Fibroblast of villous mesenchyme (primary cell): ENCODE measurements around a stretch of chr12.

- CAGE, long polyA plus RNA = no peak
Observed at GRCh38 chr12:30795528-30795819, 40.7 kb upstream of the CAPRIN2 start.

- CAGE, long polyA plus RNA = no peak
Observed at GRCh38 chr12:30945551-30945862, 19.0 kb downstream of the TSPAN11 start.

- CAGE, long polyA plus RNA = no peak
Observed at GRCh38 chr12:31083759-31084135, 10.1 kb downstream of the DDX11 start.

GRCh38 chr12:31103439-31104178 is 29.9 kb downstream of the DDX11 start:
- CAGE, long polyA plus RNA = no peak

DNA sequence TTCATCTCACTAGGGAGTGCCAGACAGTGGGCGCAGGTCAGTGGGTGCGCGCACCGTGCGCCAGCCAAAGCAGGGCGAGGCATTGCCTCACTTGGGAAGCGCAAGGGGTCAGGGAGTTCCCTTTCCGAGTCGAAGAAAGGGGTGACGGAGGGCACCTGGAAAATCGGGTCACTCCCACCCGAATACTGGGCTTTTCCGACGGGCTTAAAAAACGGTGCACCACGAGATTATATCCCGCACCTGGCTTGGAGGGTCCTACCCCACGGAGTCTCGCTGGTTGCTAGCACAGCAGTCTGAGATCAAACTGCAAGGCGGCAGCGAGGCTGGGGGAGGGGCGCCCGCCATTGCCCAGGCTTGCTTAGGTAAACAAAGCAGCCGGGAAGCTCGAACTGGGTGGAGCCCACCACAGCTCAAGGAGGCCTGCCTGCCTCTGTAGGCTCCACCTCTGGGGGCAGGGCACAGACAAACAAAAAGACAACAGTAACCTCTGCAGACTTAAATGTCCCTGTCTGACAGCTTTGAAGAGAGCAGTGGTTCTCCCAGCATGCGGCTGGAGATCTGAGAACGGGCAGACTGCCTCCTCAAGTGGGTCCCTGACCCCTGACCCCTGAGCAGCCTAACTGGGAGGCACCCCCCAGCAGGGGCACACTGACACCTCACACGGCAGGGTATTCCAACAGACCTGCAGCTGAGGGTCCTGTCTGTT is 89.7 kb downstream of the DDX11 start:
- CAGE, long polyA plus RNA = no peak

- CAGE, long polyA plus RNA = no peak
Observed at GRCh38 chr12:31323470-31324531, 2.1 kb downstream of the SINHCAF start.

- CAGE, long polyA plus RNA = no peak
Observed at GRCh38 chr12:31325795-31325972, 266 bp downstream of the SINHCAF start.

DNA sequence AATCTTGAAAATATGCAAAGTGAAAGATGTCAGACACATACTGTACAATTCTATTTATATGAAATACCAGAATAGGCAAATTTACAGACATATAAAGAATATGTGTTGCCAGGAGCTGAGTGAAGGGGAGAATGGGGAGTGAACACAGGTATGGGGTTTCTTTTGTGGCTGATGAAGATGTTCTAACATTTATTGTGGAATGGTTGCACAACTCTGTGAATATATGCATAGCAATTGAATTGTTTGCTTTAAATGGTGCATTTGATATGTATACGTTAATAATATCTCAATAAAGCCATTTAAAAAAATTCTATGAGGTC is 65.6 kb downstream of the DENND5B start:
- CAGE, long polyA plus RNA = no peak

GRCh38 chr12:31587896-31588743 is 2.8 kb downstream of the DENND5B start:
- CAGE, long polyA plus RNA = no peak

GRCh38 chr12:31630094-31630528 is 29.4 kb upstream of the ETFBKMT start:
- CAGE, long polyA plus RNA = no peak

- CAGE, long polyA plus RNA = no peak
Observed at GRCh38 chr12:31752327-31752965, 23.6 kb upstream of the AMN1 start.

DNA sequence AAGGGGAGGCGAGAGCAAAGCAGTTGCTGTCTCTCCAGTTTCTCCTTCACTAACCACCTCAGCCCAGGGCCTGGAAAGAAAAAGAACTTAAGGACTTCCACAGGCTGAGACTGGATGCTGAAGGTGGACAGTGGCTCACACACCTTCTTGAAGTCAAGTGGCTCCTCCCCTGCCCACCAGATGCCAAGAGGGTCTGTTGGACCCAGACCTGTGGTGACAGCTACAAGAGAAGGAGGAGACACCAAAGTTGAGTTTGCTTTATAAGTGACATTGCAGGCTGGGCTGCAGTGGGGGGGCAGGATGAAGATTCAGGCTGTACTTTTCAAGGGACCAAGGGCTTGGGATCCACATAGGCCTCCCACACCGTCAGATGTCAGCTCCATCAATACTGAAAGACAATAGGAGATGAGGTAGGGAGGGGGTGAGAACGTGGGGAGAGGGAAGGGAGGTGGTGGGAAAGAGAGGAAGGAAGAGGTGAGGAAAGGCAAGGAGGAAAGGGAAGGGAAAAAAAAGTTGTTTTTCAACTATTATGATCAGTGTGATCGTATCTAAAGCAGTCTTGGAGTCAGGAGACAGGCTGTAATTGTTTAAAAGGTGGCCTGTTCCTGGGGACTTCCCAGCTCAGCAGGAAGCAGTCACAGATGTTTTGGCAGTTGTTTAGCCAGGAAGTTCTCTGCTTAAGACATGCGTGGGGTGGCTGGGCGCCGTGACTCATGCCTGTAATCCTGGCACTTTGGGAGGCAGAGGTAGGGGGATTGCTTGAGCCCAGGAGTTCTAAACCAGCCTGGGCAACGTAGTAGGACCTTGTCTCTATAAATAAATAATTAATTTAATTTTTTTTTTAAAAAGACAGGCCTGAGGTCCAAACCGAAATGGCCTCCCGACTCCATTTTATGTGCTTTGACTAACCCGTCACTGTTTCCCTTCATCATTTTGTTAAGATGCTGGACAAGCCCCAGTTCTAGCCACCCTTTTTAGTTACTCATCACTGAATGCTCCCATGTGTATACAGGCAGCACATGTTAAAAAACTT is 83.1 kb upstream of the H3-5 start:
- CAGE, long polyA plus RNA = no peak

- CAGE, long polyA plus RNA = no peak
Observed at GRCh38 chr12:31958248-31958677, 952 bp upstream of the RESF1 start.

DNA sequence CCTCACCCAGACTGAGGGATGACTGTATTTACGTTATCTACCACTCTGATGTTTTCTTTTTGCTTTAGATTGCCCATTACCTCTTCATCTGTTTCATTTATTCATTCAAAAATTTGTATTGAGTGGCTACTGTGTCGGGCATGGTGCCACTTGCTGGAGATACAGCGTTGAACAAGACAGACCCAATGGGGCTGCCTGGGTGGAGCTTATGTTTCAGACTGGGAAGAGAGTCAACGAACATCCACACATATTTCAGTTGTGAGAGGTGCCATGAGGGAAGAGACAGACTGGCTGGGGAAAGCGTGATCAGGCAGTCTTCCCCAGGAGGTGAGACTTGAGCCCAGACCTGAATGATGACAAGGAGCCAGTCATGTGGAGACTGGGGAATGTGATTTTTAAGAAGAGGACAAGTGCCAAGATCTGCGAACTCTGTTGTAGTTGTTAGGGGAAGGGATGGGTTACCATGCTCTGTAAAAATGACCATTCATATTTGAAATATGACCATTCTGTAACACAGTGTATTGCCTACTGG is 12.1 kb downstream of the BICD1 start:
- CAGE, long polyA plus RNA = no peak

DNA sequence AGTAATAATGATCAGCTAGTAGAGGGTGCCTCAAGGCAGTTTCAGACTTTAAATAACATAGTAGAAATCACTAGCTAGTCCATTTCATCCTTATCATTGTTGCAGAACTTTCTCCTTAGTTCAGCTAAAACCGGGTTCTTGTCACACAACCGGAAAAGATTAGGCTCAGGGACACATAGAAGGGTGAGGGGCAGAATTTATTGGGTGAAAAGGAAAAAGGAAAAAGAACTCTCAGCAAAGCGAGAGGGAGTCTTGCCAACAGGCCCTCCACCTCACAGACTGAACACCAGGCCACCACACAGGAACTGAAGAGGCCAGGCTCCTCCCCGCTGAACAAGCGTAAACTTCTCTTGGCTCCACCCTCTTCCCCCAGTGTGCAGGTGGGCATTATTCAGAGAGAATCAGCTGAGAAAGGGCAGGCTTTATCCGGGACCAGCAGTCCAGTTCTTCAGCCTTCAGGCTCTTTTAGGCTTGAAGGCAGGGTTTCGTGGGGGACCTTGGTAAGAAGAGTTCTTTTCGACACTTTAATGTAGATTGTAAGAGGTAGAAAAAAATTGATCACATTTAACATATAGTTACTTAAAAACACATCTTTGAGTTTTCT is 125.6 kb upstream of the FGD4 start:
- CAGE, long polyA plus RNA = no peak

GRCh38 chr12:32296431-32296858 is 102.9 kb upstream of the FGD4 start:
- CAGE, long polyA plus RNA = no peak

- CAGE, long polyA plus RNA = no peak
Observed at GRCh38 chr12:32305599-32306250, 93.6 kb upstream of the FGD4 start.

GRCh38 chr12:32399967-32400710 is 781 bp downstream of the FGD4 start:
- CAGE, long polyA plus RNA = no peak

GRCh38 chr12:32612857-32613463 is 66.1 kb upstream of the DNM1L start:
- CAGE, long polyA plus RNA = no peak

- CAGE, long polyA plus RNA = no peak
Observed at GRCh38 chr12:32743502-32744466, 11.9 kb downstream of the YARS2 start.